Osteocyte (in vitro differentiated cells): Measurements from ENCODE around the gene SPHKAP.

GRCh38 chr2:223941441-223941847 lies 3.7 kb downstream of the WDFY1 start:
- PRO-cap, result no peak

- PRO-cap, result no peak
Observed at GRCh38 chr2:223949264-223949989, 4.3 kb upstream of the WDFY1 start.

DNA sequence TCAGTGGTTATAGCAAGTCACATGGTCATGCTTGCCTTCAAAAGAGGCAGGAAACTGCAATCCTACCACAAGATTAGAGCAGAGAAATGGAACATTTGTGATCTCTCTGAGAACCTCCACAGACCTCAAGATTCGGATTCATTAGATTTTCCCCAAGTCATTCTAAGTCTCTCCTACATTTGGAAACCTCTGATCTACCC lies 48.5 kb upstream of the CCDC195 start:
- PRO-cap, result no peak

GRCh38 chr2:224944401-224944768 lies 97.9 kb downstream of the DOCK10 start:
- PRO-cap, result no peak

DNA sequence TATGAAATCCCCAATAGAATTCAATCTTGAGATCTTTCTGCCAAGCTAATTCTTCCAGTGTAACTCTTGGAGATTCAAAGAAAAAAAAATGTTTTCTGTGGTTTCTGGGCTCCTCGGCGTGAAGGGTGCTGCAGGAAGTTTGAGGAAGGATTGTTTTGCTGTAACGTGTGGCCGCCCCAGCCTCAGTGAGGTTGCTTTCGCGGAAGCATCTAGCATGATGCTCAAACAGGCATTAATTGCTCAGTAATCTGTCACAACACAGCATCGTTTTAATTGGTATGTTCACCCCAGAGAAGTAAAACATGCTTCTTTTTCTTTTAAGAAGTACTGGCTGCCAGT lies 58.9 kb downstream of the DOCK10 start:
- PRO-cap, result no peak

- PRO-cap, result no peak
Observed at GRCh38 chr2:224997644-224998187, 44.6 kb downstream of the DOCK10 start.

GRCh38 chr2:225052666-225053041 lies 10.4 kb upstream of the DOCK10 start:
- PRO-cap, result no peak

- PRO-cap, result no peak
Observed at GRCh38 chr2:226775969-226776539, 23.6 kb downstream of the IRS1 start.

GRCh38 chr2:226789788-226790804 lies 9.5 kb downstream of the IRS1 start:
- PRO-cap, result no peak

- PRO-cap, result bidirectional peak, plus-strand start at chr2:226791769, minus-strand start at chr2:226791666
Observed at GRCh38 chr2:226791617-226792169, 7.9 kb downstream of the IRS1 start.

GRCh38 chr2:226798320-226799250 lies 1.0 kb downstream of the IRS1 start:
- PRO-cap, result unidirectional peak, plus-strand start at chr2:226798948; bidirectional peak, plus-strand start at chr2:226799337, minus-strand start at chr2:226799179

GRCh38 chr2:226800922-226801971 lies 1.6 kb upstream of the IRS1 start:
- PRO-cap, result no peak

DNA sequence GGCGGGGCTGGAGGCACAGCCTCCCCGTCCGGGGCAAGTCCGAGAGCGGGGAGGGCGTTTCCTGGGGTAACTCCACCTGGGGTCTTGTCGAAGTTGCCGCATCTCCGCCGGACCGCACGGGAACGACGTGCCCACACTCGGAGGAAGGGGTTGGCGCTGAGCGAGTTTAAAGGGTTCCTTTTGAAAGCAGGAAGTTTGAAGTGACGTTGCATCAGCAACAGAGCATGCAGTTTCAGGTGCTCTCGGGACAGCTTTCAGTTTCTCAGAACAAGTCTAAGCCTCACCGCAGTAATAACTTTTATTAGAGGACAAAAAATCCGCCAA lies 345 bp downstream of the RHBDD1 start:
- PRO-cap, result bidirectional peak, plus-strand start at position 217 of the sequence, minus-strand start at position 124 of the sequence

GRCh38 chr2:227406352-227406686 lies 18.6 kb upstream of the SCYGR1 start:
- PRO-cap, result unidirectional peak, plus-strand start at chr2:227406434

DNA sequence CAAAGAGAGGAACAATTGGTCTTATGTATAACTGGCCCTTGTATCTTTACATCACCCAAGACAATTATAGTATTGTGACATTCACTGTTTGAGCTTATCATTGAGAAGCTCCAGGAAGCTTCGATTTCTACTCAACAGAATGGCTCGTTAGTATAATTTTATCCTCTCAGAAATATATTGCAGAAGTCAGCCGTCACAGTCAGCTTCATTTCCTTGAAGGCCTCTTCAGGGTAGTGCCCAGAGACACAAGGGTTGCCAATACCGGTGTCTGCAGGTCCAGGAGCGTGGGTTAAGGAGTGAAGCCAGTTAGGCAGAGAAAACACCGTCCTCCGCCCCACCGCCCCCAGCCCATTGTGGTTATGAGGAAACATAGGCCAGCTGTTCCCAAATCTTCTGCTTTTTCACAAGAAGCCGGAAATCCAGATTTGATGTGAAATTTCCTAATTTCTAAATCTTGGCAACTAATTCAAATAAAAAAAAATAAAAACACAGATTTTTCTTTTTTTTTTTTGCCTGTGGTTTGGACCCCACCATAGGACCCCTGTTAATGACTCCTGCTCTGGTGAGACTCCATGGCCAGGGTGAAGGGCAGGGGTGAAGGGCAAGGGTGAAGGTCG lies 28.4 kb upstream of the SCYGR1 start:
- PRO-cap, result no peak

DNA sequence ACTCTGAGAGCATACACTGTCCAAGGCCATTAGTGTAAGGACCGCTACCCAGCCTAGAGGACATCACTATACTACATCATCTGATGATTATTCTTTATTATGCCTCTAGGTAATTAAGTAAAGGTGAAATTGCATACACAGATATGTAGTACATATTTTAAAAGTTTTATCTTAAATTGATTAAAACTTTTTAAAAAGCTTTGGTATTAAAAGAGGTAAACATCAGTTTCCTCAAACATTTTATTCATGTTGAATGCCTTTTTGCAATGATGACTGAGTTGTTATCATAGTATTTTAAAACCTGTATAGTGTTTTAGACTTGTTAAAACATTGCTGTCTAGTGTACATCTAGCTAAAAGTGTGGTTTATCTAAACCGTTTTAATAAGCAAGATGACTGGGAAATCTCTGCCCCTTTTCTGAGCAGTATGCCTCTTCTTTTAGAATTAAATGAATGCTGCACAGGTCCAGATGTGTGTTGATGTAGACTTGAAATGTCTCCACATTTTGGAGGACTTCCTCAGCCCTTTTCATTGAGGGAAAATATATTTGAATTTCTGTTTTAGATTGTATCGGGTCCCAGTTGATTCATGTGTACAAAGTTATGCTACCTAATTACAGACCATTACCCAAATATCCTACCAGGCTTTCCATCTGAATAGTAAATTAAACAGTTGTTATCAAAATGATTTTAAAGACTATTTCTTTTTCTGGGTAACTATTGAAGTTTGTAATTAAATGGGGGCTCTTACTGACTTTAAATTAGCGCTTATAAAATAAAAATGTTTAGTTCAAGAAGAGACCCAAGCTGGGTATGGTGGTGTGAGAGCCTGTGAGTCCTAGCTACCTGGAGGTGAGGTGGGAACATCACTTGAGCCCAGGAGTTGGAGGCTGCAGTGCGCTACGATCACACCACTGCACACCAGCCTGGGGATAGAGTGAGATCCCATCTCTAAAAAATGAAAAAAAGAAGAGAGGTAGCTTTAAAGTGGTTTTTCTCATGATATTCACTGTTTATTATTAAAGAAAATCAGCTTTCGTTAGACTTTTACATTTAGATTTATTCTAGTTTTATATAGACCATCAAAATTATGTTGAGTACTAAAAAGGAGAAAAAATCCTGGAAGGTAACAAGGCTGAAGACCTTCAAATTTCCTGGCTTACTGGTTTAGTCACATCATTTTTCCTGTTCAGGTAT lies 42.3 kb upstream of the SCYGR2 start:
- PRO-cap, result no peak

DNA sequence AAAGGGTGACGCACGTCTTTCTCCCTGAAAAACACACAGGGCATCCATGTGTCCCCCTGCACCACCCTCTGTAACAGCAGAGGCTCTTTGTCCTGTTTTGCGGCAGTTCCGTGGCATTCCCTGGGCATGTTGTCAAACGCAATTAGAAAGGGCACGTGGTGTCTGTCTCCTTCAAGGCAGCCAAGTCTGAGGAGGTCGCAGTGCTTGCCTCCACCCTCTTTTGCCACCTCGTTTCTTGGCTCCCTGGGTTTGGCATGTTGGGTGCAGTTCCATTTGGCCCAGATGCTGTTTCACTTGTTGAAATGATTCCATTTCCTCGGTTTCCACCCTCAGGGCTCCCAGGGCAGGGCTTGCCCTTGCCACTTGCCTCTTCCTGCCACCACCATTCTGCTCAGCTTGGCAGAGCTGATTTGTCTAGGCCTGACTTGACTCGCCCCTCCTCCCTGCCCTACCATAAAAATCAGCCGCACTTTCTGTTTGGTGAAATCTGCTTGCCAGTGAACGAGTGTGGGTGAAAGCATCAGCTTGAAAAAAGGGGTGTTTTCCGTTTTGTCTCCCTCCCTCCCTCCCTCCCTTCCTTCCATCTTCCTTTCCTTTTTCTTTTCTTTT lies 12.5 kb downstream of the CCL20 start:
- PRO-cap, result no peak

DNA sequence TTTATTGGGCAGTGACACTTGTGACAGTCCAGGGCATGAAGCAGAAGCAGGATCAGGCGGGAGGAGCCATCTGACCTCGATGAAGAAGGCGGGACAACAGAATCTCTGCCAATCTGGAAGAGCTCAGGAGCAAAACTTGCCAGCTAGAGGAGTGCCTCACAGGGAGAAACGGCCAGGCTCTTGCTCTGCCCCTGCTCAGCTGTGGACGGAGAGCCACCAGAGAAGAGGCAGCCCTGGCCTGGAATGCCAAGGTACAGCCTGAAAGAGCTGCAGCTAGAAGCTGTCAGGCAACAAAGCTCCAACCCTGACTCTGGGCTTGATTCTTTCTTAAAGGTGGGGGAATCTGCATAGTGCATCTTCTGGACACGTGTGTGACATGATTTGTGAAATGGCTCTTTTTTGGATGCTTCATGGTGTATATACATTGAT lies 16.9 kb downstream of the DAW1 start:
- PRO-cap, result no peak

DNA sequence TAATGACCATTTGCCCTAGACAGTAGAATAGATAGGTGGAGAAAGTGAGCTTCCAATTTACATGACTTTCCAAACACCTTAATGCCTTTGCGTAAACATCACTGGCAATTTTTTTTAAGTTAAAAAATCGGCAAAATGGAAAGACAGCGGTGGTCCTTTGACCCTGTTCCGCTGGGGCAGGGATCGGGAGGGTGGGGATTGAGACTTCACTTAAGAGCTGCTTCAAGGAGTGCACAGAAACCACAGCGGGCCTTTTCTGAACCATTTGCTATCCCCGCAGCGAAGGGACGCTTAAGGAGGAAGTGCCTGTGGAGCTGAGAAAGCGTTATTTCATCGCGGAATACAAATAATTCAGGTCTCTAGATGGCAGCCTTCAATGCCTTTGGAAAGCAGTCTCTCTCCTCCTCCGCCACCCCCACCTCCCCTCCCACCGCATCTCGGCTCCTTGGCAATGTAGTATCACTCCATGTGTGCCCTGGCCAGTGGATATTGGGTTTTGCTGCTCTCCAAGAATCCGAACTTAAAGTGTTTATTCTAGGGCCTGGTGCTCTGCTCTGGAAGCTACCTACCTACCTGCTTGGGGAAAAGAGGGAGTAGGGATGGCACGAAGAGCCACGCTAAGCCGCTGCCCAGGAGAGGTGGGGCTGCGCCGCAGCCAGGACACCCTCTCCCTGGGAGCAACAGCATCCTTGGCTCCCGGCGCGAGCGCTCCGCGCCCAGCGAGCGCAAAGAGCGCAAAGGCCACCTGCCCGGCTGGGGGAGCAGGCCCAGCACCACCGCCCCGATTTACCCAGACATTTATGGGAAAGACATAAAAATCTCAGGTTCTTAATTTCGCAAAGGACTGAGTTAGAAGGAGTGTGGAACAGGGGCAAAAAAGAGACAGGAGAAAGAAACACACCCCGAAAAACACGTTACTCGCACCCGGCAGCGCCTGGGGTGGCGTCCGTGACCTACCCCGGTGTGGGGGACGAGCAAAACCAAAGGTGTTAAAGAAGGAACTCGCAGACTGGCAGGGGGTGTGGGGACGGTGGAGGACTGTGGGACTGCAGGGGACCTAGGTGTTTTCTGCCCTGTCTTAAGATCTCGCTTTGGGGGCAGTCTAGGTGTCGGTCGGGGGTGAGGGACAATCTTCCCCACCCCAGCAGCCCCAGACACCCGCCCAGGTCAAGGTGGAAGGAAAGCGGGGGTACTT lies 1.1 kb downstream of the SPHKAP start:
- PRO-cap, result no peak

GRCh38 chr2:228181378-228182140 lies at the start of gene SPHKAP:
Gene SPHKAP, minus strand, starts transcription at chr2:228181687.
- PRO-cap, result no peak